Brain (tissue), 1 donor: Measurements from ENCODE around the gene RAB17.

DNA sequence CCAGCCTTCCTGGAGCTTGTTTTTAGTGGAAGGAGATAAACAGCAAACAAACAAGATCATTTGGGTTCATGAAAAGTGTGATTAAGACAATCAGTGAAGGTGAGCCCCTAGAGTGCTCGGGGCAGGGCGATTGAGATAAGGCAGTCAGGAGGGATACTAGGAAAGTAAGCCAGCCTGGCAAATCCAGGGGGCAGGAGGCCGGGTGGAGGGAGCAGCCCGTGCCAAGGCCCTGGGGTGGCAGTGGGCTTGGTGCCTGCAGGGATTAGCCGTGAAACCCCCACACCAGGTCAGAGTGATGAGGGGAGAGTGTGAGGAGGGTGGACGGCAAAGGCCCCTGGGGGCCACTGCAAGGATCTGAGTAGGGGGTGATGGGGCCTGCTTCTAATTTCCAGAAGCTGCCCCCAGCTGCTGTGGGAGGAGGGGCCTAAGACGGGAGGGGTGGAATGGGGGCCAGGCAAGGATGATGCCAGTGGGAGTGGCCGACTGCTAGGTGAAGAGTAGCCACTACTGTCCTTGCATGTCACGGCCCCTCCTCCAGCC lies 24.6 kb upstream of the PRLH start:
- RRBS: no CpG with 5 or more reads among the region's 9 CpGs

GRCh38 chr2:237589980-237590895 lies at the start of gene RAB17:
TSS of gene RAB17 (minus strand) at chr2:237590734.
- RRBS: 14% methylated on average over 3 of the region's 17 CpGs

DNA sequence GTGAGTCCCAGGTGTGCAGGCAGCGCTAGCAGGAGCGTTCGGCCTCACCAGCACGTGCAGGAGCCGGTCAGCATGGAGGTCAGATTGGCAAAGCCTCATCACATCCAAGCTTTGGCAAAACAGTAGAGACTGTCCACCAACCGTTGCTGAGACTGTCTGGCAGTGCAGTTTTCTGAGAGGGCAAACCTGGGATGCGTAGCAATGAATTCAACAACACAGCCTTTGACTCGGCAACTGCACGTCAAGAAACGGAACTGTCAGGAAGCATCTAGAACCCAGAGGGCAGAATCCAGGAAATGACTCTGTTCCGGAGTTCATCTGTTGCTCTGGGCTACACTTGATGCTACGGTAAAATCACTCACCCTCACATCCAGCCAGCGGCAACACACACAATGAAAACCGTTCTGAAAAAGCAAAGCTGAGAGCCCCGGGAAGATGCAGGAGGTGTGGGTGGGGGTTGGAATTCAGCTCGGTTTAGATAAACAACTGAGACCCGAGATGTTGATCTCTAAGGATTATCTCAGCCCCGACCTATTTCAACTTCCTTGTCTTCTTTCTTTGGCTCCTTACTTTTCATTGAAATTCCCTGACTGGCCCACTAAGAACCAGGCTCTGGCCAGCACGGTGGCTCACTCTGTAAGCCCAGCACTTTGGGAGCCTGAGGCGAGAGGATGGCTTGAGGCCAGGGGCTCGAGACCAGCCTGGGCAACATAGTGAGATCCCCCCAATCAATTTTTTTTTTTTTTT lies 13.2 kb upstream of the RAB17 start:
- RRBS: 37% methylated on average over 3 of the region's 21 CpGs

DNA sequence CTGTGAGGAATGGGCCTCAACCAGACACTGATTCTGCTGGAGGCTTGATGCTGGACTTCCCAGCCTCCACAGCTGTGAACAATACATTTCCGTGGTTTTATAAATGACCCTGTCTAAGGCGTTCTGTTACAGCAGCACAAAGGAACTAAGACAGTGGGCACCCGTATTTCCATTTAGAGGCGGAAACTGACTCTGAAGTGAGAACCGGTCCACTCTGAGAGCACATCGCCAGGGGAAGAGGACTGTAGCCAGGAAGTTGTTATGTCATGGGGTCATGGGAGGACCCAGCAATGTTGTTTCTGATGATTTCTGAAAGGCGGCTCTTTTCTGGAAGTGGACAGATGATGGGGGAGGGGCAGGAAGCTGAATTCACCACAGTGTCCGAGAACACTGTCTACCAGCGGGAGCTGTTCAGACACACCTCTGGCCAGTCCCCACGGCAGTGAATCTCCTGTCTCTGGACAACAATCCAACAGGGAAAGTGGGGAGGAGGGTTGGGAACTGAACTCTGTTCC lies 2.2 kb upstream of the LRRFIP1 start:
- RRBS: no CpG with 5 or more reads among the region's 10 CpGs

GRCh38 chr2:237626796-237627312 lies 533 bp upstream of the LRRFIP1 start:
- RRBS: 5% methylated on average over 17 of the region's 39 CpGs

DNA sequence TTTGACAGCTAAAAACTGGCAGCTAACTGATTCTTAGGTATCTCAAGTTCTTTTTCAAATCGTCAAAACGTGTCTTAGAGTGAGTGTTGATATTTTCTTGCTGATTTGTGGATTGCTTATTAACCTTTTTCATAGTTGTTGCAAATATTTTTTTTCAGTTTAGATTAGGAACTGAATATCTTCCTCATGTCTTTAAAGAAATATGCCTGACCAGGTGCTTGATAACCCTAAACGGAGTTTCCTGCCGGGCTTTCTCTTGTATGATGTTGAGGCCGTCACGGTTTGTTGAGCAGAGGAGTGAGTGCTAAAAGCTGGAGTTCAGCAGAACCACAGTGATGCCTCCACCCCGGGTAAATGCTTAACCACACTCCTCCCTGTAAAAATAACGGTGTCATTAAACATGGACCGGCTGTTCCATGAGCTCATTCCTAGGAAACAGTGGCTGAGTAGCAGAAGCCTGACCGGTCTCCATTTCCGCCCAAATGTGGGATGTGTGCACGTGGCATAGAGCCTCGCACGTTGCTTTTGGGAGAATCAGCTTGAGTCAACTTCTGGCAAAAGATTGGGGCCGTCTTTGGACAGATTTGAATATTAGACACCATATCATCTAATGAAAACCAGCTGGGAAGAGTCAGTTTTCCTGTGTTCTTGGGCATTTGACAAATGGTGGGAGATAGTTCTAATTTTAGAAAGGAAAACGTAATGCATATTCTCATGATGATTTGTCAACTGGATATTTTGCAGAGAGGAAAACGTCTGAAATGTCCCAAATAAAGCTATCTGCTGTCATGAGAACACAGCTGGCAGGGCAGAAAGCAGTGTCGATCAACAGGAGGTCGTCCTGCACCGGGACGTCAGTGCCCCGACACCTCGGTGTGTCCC lies 42.2 kb downstream of the LRRFIP1 start:
- RRBS: 47% methylated on average over 7 of the region's 23 CpGs

GRCh38 chr2:237682895-237683577 lies 55.6 kb downstream of the LRRFIP1 start:
- RRBS: no CpG with 5 or more reads among the region's 18 CpGs

GRCh38 chr2:237698129-237698494 lies 70.7 kb downstream of the LRRFIP1 start:
- RRBS: no CpG with 5 or more reads among the region's 3 CpGs

- RRBS: no CpG with 5 or more reads among the region's 5 CpGs
Measured at GRCh38 chr2:237727384-237727748, 71.2 kb upstream of the RBM44 start.

DNA sequence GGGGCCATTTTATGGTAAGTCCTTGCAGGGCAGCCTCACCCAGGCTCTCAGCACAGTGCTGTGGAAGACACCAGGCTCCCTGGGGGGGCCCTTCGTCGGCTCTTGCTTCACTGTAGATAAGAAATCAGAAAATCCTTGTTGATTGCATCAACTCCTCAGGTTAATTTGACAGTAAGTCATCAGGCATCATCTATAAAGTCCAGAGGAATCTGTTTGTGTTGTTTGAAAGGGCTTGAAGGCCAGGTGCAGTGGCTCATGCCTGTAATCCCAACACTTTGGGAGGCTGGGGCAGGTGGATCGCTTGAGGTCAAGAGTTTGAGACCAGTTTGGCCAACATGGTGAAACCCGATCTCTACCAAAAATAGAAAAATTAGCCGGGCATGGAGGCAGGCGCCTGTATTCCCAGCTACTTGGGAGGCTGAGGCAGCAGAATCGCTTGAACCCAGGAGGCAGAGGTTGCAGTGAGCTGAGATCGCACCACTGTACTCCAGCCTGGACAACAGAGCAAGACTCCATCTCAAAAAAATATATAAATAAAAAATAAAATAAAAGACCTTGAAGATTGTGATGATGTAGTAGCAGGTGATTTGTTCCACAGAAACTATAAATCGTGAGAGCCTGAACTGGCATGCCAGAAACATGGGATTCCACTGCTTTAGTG lies 43.0 kb upstream of the RBM44 start:
- RRBS: no CpG with 5 or more reads among the region's 9 CpGs

- RRBS: no CpG with 5 or more reads among the region's 2 CpGs
Measured at GRCh38 chr2:237782160-237782416, 16.5 kb upstream of the RBM44 start.

GRCh38 chr2:237881505-237882051 lies 22.2 kb downstream of the RAMP1 start:
- RRBS: no CpG with 5 or more reads among the region's 12 CpGs

GRCh38 chr2:237923447-237924183 lies 43.2 kb upstream of the UBE2F start:
- RRBS: 42% methylated on average over 10 of the region's 35 CpGs

GRCh38 chr2:238169245-238169703 lies 10.5 kb downstream of the ERFE start:
- RRBS: no CpG with 5 or more reads among the region's 4 CpGs

DNA sequence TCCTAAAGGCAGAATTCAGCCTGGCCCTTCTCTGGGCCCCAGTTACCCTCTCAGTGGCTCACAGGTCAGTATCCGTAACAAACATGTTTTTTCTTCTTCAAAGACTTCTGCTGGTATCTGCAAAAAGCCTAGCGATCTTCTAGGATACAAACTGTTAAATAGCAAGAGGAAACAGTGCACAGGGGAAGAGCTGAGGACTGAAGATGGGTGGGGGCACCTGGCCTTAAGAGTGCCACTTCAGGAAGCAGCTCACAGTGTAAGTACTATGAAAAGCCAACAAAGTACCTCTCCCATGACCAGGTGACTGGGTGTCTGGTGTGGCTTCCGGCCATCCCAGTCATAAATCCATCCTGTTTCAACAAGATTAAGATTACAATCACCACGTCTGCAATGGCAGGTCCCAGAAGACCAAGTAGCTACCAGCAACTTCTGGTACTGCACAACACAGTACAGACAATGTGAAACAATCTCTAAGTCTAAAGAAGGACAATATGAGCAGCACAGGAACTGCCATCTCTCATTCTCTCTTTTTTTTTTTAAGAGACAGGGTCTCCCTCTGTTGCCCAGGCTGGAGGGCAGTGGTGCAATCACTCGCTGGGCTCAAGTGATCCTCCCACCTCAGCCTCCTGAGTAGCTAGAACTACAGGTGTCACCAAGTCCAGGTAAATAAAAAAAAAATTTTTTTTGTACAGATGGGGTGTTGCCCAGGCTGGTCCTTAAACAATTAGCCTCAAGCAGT lies 16.0 kb downstream of the ERFE start:
- RRBS: no CpG with 5 or more reads among the region's 5 CpGs

- RRBS: 95% methylated on average over 3 of the region's 20 CpGs
Measured at GRCh38 chr2:238274155-238274929, 14.1 kb downstream of the PER2 start.

DNA sequence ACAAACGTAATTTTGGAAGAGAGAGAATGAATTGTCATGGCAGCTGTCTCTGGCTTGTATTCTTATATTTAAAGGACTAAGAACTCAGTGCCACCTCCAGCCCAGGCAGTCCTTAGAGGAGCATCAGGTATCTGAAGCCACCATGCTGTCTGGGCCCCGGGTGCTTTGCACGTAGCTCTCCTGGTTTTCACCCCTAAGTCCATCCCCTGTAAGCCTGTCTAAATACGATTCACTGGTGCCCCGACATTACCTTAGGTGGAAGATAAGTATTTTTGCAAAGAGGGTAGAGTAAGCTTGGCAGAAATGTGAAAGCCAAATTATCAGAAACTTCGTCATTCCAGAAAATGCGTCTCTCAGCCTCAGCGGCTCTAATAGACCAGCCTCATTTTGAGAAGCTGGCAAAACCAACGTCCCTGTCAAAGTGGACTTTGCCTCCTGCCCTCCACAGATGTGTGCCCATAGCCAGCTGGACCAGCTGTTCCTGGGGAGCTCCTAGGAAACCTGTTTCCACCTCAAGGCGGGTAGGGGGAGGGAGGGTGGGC lies 3.8 kb downstream of the PER2 start:
- RRBS: no CpG with 5 or more reads among the region's 10 CpGs

GRCh38 chr2:238285152-238286264 lies 2.9 kb downstream of the PER2 start:
- RRBS: 70% methylated on average over 1 of the region's 15 CpGs

DNA sequence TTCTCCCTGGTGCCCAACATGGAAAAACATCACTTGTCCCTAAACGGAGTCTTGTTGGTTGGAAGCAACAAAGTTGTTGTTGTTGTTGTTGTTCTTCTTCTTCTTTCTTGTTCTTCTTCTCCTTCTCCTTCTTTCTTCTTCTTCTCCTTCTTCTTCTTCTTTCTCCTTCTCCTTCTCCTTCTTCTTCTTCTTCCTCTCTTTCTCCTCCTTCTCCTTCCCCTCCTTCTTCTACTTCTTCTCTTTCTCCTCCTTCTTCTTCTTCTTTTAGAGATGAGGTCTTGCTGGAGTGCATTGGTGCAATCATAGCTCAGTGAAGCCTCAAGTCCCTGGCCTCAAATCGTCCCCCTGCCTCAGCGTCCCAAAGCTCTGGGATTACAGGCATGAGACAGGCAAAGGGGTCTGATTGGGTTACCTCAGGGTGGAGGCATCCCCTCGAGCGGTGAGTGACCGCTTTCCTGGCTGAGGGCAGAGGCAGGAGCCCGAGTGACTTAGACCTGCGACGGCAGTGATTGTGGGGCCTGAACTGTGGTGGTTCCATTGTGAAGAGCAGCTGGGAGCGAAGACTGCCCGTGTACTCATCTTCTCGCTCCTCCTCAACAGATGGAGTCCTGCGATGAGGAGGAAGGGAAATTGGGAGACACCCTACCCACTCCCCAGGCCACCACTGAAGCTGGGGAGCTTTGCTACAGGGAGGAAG lies 6.9 kb upstream of the PER2 start:
- RRBS: no CpG with 5 or more reads among the region's 13 CpGs

DNA sequence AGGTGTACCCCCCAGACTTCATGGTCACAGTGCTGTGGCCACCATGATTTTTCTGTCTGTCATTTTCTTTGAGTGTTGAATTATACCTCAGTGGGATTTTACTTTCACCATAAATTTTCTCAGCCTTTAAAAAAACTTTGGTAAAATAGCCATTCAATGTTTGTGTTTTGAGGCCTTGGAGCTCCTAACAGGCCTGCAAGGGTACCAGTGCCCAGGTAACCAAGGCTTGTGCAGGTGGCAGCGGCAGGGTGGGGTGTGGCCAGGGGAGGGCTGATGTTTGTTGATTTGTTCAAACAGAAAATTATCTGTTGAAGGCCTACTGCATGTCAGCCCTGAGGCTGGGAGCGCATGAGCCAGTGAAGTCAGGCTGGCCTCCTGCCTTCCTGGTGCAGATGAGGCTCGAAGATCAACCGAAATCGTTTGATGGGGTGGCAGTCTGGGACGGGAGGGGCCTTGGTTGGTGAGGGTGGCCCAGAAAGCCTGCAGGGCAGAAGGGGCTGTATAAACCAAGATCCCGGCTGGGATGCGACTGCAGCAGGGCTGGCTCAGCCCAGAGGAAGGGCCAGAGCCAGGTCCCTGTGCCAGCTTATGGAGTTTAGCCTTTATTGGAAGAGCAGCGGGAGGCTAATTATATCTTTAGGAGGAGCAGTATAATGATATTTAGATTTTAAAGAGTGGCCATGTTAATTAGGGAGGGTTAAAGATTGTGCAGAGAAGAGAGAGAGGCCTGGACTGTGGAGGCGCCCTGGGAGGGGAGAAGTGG lies 24.8 kb downstream of the TRAF3IP1 start:
- RRBS: no CpG with 5 or more reads among the region's 10 CpGs